HepG2 (cell line): ENCODE measurements around a stretch of chr4.

GRCh38 chr4:17802269-17802918, 8.2 kb downstream of the DCAF16 start:
- RRBS, 2 experiments, result no CpG with 5 or more reads among the region's 3 CpGs
CAGE:
- cytosol, long polyA minus RNA, result no peak
- cytosol, long polyA plus RNA, result no peak
- long polyA plus RNA, result no peak
- nucleus, long polyA minus RNA, result no peak
- nucleus, long polyA plus RNA, result no peak

GRCh38 chr4:18022228-18022746, 732 bp upstream of the LCORL start:
- RRBS, 2 experiments, result under 1 to 3% methylated on average over 3 to 7 of the region's 32 CpGs
CAGE:
- cytosol, long polyA minus RNA, result no peak
- cytosol, long polyA plus RNA, result no peak
- long polyA plus RNA, result no peak
- nucleus, long polyA minus RNA, result no peak
- nucleus, long polyA plus RNA, result no peak

DNA sequence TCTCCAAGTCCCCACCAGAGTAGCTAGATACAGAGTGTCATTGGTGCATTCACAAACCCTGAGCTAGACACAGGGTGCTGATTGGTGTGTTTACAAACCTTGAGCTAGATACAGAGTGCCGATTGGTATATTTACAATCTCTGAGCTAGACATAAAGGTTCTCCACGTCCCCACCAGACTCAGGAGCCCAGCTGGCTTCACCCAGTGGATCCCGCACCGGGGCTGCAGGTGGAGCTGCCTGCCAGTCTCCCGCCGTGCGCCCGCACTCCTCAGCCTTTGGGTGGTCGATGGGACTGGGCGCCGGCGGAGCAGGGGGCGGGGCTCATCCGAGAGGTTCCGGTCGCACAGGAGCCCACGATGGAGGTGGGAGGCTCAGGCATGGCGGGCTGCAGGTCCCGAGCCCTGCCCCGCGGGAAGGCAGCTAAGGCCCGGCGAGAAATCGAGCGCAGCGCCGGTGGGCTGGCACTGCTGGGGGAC, 396.6 kb upstream of the LCORL start:
- RRBS, 2 experiments, result no CpG with 5 or more reads among the region's 27 CpGs
CAGE:
- cytosol, long polyA minus RNA, result no peak
- cytosol, long polyA plus RNA, result no peak
- long polyA plus RNA, result no peak
- nucleus, long polyA minus RNA, result no peak
- nucleus, long polyA plus RNA, result no peak

- RRBS, 2 experiments, result no CpG with 5 or more reads among the region's 9 CpGs
CAGE:
- cytosol, long polyA minus RNA, result no peak
- cytosol, long polyA plus RNA, result no peak
- long polyA plus RNA, result no peak
- nucleus, long polyA minus RNA, result no peak
- nucleus, long polyA plus RNA, result no peak
These were observed 512.6 kb upstream of the SLIT2 start for GRCh38 chr4:19738800-19739806.

DNA sequence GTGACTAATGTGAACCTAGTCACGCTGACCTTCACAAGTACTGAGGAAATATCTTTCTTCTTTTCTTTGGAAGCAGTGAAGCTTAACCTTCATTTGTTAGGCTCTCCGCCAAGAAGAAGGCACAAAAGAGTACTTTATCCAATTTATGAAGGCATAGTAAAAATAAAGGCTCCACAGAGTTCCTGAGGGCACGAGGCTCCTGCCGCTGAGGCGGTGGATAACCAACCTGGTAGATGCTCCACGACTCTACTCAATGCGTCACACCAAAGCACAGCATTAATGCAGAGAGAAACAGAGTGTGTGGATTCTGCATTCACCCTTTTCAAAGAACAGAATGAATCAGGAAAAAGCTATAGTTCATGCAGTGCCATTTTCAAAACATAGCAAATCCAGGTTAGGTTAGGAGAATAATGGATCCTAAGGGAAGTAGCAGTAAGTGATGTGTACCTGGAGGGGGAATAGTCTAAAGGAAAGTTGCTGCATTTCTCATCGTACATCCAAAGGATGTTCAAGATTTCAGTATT, 475.5 kb upstream of the SLIT2 start:
- RRBS, 2 experiments, result no CpG with 5 or more reads among the region's 8 CpGs
CAGE:
- cytosol, long polyA minus RNA, result no peak
- cytosol, long polyA plus RNA, result no peak
- long polyA plus RNA, result no peak
- nucleus, long polyA minus RNA, result no peak
- nucleus, long polyA plus RNA, result no peak

GRCh38 chr4:20743362-20743910, 43.2 kb downstream of the PACRGL start:
- RRBS, 2 experiments, result no CpG with 5 or more reads among the region's 2 CpGs
CAGE:
- cytosol, long polyA minus RNA, result no peak
- cytosol, long polyA plus RNA, result no peak
- long polyA plus RNA, result no peak
- nucleus, long polyA minus RNA, result no peak
- nucleus, long polyA plus RNA, result no peak

DNA sequence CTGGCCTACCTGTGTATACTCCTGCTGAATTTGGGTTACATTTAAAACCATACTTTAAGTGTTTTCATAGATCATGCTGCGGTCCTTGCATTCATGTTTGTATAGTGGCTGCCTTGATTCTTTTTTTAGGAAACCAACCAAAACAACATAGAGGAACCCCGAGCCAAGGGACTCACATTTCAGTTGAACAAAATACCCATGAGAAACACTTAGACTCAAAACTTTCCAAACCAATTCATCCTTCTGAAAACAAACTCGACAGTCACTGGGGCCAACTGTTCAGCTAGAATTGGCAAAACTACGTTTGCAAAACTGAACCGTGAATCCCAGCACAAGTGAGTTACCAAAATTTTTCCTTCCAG, 1.4 kb downstream of the ADGRA3 start:
- RRBS, 2 experiments, result no CpG with 5 or more reads among the region's 5 CpGs
CAGE:
- cytosol, long polyA minus RNA, result no peak
- cytosol, long polyA plus RNA, result no peak
- long polyA plus RNA, result no peak
- nucleus, long polyA minus RNA, result no peak
- nucleus, long polyA plus RNA, result no peak

DNA sequence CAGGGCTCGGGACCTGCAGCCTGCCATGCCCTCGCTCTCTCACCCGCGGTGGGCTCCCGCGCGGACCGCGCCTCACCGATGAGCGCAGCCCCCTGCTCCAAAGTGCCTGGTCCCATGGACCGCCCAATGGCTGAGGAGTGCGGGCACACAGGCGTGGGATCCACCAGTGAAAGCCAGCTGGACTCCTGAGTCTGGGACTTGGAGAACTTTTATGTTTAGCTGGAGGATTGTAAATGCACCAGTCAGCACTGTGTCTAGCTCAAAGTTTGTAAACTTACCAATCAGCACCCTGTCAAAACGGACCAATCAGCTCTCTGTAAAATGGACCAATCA, 119.1 kb upstream of the ADGRA3 start:
- RRBS, 2 experiments, result no CpG with 5 or more reads among the region's 15 CpGs
CAGE:
- cytosol, long polyA minus RNA, result no peak
- cytosol, long polyA plus RNA, result no peak
- long polyA plus RNA, result no peak
- nucleus, long polyA minus RNA, result no peak
- nucleus, long polyA plus RNA, result no peak

GRCh38 chr4:23874247-23874994, 15.4 kb downstream of the PPARGC1A start:
- RRBS, 2 experiments, result no CpG with 5 or more reads among the region's 5 CpGs
CAGE:
- cytosol, long polyA minus RNA, result no peak
- cytosol, long polyA plus RNA, result no peak
- long polyA plus RNA, result no peak
- nucleus, long polyA minus RNA, result no peak
- nucleus, long polyA plus RNA, result no peak

DNA sequence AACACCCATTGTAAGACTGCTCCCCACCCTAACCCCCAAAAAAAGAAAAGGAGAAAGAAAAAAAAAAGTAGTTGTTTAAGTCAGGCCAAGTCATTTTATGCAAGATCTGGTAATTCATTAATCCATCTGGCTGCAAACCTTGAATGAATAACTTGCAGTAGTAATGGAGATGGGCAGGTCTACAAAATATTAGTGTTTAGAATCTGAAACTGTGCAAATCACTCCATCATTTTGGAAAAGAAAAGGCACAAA, 13.2 kb downstream of the PPARGC1A start:
CAGE:
- cytosol, long polyA minus RNA, result no peak
- cytosol, long polyA plus RNA, result no peak
- long polyA plus RNA, result no peak
- nucleus, long polyA minus RNA, result no peak
- nucleus, long polyA plus RNA, result no peak

DNA sequence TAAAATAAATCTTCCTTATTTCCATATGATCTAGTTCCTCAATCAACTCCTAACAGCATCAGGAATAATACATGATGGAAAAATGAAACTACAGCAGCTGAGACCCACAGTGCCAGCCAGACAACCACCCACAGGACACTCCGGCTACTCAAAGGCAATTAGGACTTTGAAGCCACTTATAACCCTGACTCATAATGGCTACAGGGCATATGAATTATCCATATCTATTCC, 1.6 kb downstream of the PPARGC1A start:
- RRBS, 2 experiments, result no CpG with 5 or more reads among the region's 1 CpG
CAGE:
- cytosol, long polyA minus RNA, result no peak
- cytosol, long polyA plus RNA, result no peak
- long polyA plus RNA, result no peak
- nucleus, long polyA minus RNA, result no peak
- nucleus, long polyA plus RNA, result no peak

- RRBS, 2 experiments, result no CpG with 5 or more reads among the region's 2 CpGs
CAGE:
- cytosol, long polyA minus RNA, result no peak
- cytosol, long polyA plus RNA, result no peak
- long polyA plus RNA, result no peak
- nucleus, long polyA minus RNA, result no peak
- nucleus, long polyA plus RNA, result no peak
These were observed 41.6 kb upstream of the PPARGC1A start for GRCh38 chr4:23931457-23931849.

GRCh38 chr4:24229862-24230383, 340.1 kb upstream of the PPARGC1A start:
- RRBS, 2 experiments, result no CpG with 5 or more reads among the region's 5 CpGs
CAGE:
- cytosol, long polyA minus RNA, result no peak
- cytosol, long polyA plus RNA, result no peak
- long polyA plus RNA, result no peak
- nucleus, long polyA minus RNA, result no peak
- nucleus, long polyA plus RNA, result no peak

- RRBS, 2 experiments, result no CpG with 5 or more reads among the region's 4 CpGs
CAGE:
- cytosol, long polyA minus RNA, result no peak
- cytosol, long polyA plus RNA, result no peak
- long polyA plus RNA, result no peak
- nucleus, long polyA minus RNA, result no peak
- nucleus, long polyA plus RNA, result no peak
These were observed 323.1 kb downstream of the DHX15 start for GRCh38 chr4:24261234-24261756.

- RRBS, 2 experiments, result 39% methylated on average over 12 of the region's 30 CpGs
CAGE:
- cytosol, long polyA minus RNA, result no peak
- cytosol, long polyA plus RNA, result no peak
- long polyA plus RNA, result no peak
- nucleus, long polyA minus RNA, result no peak
- nucleus, long polyA plus RNA, result no peak
These were observed 112.4 kb downstream of the DHX15 start for GRCh38 chr4:24471956-24472307.

DNA sequence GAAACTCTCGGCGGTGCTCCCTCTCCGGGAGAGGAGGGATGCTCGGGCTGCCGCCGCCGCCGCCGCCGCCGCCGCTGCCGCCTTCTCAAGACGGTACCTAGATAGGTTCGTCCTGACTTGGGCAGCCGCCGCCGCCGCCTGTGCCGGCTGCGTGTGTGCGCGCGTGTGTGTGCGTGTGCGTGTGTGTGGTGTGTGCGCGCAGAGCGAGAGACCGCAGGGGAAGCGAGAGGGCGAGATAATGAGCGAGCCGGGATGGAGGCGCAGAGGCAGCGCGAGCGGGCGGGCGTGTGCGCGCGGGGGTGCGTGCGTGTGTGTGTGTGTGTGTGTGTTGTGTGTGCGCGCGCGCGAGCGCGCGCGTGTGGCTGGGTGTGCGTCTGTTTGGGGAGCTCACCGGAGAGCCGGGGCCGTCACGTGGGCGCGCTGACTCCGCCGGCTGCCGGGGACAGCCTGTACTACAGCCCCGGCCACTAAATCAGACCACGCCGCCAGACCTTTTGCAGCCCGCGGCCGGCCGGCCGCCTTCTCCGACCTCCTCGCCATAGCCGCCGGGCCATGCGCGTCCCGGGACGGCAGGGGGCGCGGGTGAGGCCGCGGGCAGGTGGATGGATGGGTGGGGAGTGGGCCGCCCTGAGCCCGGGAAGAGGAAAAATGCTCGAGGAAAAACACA, 111.6 kb downstream of the DHX15 start:
- RRBS, 2 experiments, result 2% methylated on average over 12 to 24 of the region's 87 CpGs
CAGE:
- cytosol, long polyA minus RNA, result no peak
- cytosol, long polyA plus RNA, result no peak
- long polyA plus RNA, result no peak
- nucleus, long polyA minus RNA, result no peak
- nucleus, long polyA plus RNA, result no peak

- RRBS, 2 experiments, result no CpG with 5 or more reads among the region's 23 CpGs
CAGE:
- cytosol, long polyA minus RNA, result no peak
- cytosol, long polyA plus RNA, result no peak
- long polyA plus RNA, result no peak
- nucleus, long polyA minus RNA, result no peak
- nucleus, long polyA plus RNA, result no peak
These were observed 748 bp upstream of the SOD3 start for GRCh38 chr4:24794388-24795261.

GRCh38 chr4:25747572-25748713, 92.3 kb downstream of the SLC34A2 start:
- RRBS, 2 experiments, result no CpG with 5 or more reads among the region's 12 CpGs
CAGE:
- cytosol, long polyA minus RNA, result no peak
- cytosol, long polyA plus RNA, result no peak
- long polyA plus RNA, result no peak
- nucleus, long polyA minus RNA, result no peak
- nucleus, long polyA plus RNA, result no peak

- RRBS, 2 experiments, result no CpG with 5 or more reads among the region's 8 CpGs
CAGE:
- cytosol, long polyA minus RNA, result no peak
- cytosol, long polyA plus RNA, result no peak
- long polyA plus RNA, result no peak
- nucleus, long polyA minus RNA, result no peak
- nucleus, long polyA plus RNA, result no peak
These were observed 74.6 kb downstream of the SEL1L3 start for GRCh38 chr4:25788167-25788550.

GRCh38 chr4:25861905-25862645, 713 bp downstream of the SEL1L3 start:
- RRBS, 2 experiments, result 3% methylated on average over 20 of the region's 60 CpGs
CAGE:
- cytosol, long polyA minus RNA, result no peak
- cytosol, long polyA plus RNA, result no peak
- long polyA plus RNA, result no peak
- nucleus, long polyA minus RNA, result no peak
- nucleus, long polyA plus RNA, result no peak